ENCODE measurements around a stretch of chr1.

DNA sequence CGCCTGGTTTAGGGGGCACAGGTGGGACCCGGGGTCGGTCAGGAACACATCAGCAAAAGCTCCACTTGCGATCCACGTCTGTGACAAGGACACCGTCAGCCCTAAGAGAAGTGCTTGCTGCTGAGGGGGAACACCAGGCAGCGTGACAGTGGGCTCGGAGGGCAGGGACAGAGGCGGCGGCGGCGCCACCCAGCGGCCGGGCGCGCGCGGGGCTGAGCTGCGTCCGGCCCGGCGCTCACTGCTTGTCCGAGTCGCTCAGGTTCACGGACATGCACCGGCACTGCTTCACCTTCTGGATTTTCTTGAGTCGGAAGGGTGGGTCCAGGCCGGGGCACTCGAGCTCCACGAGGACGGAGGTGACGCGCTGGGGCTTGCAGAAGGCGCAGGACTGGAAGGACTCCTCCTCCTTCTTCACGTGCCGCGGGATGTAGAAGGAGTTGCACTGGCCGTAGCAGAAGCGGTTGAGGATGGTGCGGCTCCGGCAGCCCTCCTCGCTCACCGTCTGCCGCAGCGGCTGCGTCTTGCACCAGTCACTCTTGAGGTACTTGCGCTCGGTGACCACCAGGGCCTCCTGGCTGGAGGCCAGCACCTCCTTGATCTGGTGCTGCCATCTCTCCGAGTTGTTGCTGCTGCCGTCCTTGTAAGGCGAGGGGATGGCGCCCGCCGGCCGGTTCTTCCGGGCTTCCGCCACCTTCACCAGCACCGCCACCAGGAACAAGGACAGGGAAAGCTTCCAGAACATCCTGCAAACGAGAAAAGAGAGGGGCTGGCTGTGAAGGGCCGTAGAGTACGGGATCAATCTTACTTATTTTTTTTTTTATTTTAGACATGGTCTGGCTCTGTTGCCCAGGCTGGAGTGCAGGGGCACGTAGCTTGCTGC, 119.0 kb downstream of the GREM2 start:
- PRO-cap, result no peak

- PRO-cap, result no peak
Observed at GRCh38 chr1:241597371-241598148, 42.6 kb downstream of the CHML start.

GRCh38 chr1:242890089-242890779, 364.8 kb downstream of the CEP170 start:
- PRO-cap, result no peak

- PRO-cap, result no peak
Observed at GRCh38 chr1:243113911-243114579, 141.0 kb downstream of the CEP170 start.

GRCh38 chr1:243253949-243254248, 1.2 kb downstream of the CEP170 start:
- PRO-cap, result no peak

DNA sequence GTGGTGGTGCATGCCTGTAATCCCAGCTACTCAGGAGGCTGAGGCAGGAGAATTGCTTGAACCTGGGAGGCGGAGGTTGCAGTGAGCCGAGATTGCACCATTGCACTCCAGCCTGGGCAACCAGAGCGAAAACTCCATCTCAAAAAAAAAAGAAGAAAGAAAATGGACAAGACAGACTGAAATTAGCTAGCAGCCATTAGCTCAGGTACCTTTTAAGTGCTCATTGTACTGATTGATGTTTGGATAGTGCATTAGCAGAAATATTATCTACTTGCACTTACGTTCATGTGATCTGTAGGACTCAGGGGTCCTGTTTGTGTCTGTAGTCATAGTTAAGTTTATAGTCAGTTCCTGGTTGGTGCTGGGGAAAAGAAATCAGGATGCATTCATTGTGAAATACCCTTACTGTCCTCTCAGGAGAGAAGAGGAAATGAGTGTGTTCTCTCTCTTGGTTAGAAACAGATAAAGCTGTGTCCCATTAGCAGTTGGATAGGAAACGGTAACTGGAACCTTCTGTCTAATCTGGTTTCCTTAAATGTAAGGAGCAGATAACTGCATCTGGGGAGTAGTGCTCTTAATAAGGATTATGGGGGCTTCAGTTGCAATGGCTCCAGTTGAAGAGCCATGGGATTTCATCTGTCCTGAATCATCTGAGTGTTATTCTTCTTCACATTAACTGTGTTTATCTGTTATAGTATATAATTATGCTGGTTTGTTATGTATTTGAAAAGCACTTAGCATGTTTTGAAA, 8.8 kb downstream of the SDCCAG8 start:
- PRO-cap, result no peak

DNA sequence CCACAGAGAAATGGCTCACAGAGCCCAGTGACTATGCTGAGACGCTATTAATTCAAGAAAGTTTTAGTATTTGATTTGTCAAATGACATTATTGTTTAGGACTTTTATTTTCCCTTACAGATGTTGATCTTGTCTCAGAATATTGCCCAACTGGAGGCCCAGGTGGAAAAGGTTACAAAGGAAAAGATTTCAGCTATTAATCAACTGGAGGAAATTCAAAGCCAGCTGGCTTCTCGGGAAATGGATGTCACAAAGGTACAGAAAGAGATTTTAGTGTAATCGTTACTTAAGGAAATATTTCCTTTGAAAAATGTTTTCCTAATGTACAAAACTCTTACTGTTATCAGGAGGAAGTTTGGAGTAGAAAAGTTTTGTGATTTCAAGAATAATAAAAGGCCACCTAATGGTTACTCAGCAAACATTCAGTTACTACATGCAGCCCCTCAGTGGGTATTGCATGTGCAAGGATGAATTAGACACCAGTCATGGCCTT, 85.1 kb downstream of the SDCCAG8 start:
- PRO-cap, result no peak

DNA sequence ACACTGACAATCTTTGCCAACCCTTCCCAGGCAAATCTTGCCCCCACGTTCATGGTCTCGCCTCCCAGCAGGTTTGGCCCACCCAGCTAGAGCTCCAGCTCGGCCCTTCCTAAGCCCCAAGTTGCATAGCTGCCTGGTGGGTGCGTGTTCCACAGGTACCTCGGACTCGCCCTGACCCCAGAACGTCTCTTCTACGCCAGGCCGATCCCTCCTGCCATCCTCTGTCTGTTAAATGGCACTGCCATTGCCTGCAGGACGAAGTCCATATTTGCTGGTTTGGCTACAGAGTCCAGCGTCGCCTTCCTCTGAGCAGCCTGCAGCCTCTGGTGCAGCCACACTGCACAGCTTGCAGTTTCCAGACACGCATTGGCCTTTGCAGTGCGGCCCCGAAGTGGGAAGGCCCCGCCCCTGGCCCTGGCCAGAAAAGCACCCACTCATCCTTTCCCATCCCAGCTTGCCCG, 228.1 kb downstream of the SDCCAG8 start:
- PRO-cap, result no peak

DNA sequence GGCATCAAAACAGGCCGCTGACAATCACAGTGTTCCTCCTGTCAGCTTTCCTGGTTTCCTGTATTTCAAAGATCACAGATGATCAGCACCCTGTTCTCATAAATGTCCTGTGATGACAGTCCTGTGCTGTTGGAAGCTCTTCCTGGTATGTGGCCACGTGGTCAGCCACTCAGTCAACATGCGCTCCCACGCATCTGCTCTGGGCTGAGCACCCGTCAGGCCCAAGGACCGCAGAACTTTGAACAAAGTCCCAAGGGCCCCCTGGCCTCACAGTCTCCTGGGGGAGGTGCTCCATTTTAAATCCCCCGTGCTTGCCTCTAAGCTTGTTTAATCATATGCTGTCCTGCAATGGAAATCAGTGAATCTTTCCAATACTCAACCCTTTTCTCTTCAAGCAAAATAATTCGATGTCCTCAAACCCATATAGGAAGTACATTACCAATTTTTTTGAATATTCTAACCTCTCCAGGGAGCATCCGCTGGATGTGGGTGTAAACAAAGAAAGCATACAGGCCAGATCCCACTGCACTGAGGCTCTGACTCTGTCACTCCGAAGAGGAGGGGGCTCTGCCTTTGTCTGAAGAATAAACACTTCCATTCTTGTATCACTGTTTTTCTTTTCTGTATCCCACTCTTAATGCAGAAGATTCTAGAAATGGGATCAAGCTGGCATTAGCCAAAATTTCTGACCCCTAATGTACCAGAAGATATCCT, 250.3 kb downstream of the SDCCAG8 start:
- PRO-cap, result no peak

GRCh38 chr1:243537611-243538053, 281.8 kb downstream of the SDCCAG8 start:
- PRO-cap, result no peak

- PRO-cap, result no peak
Observed at GRCh38 chr1:243713806-243714350, 136.2 kb downstream of the AKT3 start.

DNA sequence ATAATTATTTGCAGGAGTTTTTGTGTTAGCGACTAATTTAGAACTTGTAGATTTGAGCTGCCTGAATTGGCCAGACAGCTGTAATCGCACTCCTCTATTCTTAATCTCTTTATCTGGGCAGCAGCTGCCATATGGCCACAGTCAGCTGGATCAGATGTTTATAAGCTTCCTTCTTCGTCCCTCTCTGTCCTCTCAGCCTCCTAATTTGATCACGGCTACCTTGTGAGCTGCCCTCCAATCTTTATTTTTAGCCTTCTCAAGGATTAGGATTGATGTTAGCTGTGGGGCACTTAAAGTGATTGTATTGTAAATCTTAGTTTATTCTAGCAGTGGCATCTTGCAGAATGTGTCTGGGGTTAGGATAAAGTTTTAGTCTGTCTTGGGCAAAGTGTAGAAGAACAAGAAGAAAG, 978 bp downstream of the ZBTB18 start:
- PRO-cap, result no peak

- PRO-cap, result no peak
Observed at GRCh38 chr1:244065451-244065908, 14.4 kb downstream of the ZBTB18 start.

GRCh38 chr1:244211459-244211896, 141.0 kb upstream of the C1orf100 start:
- PRO-cap, result no peak

DNA sequence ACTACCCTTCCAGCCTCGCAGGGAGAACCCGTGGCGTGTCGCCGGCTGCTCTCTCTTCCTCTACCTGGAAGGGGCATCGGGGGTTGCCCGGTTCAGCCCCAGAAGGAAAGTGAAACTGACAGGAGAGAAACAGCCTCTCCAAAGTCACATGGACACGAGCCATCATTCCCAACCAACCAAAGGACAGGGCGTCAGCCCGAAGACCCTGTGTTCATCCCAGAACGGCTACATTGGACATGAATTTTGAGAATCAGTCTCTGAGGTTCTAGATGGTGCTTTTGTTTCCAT, 83.2 kb upstream of the C1orf100 start:
- PRO-cap, result no peak

DNA sequence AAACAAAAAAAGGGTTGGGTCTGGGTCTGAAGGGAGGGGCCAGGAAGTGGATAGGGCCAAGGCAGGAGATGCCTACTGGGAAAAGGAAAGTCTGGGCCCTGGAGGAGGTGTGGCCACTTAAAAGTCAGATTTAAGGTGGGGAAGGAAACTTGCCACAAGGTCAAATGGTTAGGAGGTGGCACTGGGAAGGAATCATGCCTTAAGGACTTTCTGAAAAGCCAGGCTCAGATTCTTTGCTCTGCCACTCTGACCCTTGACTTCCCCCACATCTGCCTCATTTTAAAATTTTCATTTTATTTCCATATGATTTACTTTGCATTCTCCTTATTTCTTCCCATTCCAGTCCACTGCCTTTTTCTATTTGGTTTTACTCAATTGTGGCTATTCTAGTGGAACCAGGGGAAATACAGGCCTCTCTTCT, 50.6 kb upstream of the C1orf100 start:
- PRO-cap, result no peak

DNA sequence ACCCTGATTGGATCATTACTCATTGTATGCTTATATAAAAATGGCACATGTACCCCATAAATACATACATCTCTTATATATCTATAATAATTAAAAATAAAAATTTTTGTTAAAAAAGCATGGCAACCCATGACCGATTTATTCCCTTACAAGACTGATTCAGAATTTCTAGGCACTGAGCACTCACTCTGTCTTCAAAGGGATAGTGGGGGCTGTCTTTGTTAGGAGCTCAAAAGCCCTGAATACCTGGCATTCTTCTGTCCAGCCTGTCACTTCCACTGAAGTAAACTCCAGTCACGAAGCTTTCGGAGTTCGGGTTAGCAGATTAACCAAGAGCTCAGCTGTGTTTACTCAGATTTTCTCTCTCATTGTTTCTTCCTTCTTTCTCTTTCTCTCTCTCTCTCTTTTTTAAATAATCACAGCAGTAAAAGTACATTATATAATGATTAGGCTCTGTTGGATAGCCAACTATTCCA, 9.2 kb downstream of the C1orf100 start:
- PRO-cap, result no peak

GRCh38 chr1:244437416-244438102, 14.2 kb downstream of the ADSS2 start:
- PRO-cap, result no peak

GRCh38 chr1:244729862-244730307, 930 bp downstream of the ENSG00000284188 start:
- PRO-cap, result unidirectional peak, plus-strand start at chr1:244730246

GRCh38 chr1:244843481-244844295, 8.2 kb downstream of the COX20 start:
- PRO-cap, result no peak

Data from paraaortic lymph node (tissue), 1 donor.